ENCODE data around the gene MT1E.

- RRBS, result no CpG with 5 or more reads among the region's 6 CpGs
Observed at GRCh38 chr16:55955669-55956403, 80.7 kb upstream of the CES5A start.

GRCh38 chr16:56163076-56163464, 28.2 kb upstream of the GNAO1 start:
- RRBS, result no CpG with 5 or more reads among the region's 1 CpG

- RRBS, result no CpG with 5 or more reads among the region's 24 CpGs
Observed at GRCh38 chr16:56193427-56193956, 2.2 kb downstream of the GNAO1 start.

DNA sequence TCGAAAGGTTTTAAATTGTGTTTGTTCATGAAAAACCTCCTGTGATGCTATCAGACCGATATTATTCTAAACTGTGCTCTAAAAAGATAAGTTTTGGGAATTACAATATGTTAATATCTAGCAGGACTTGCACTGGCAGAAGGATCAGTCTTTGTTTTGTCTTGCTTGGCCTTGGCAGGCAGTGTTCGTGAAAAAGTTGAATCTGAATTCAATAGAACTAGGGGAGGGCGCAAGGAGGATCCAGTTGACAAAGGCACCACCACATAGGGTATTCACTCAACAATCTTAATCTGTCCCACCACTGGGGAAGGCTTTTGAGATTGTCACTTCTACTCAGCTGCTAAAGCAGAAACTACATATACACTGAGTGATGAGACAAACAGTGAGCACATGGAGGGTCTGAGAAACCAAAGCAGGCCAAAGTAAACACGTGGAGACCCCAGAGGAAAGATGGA, 2.5 kb downstream of the AMFR start:
- RRBS, result no CpG with 5 or more reads among the region's 5 CpGs

DNA sequence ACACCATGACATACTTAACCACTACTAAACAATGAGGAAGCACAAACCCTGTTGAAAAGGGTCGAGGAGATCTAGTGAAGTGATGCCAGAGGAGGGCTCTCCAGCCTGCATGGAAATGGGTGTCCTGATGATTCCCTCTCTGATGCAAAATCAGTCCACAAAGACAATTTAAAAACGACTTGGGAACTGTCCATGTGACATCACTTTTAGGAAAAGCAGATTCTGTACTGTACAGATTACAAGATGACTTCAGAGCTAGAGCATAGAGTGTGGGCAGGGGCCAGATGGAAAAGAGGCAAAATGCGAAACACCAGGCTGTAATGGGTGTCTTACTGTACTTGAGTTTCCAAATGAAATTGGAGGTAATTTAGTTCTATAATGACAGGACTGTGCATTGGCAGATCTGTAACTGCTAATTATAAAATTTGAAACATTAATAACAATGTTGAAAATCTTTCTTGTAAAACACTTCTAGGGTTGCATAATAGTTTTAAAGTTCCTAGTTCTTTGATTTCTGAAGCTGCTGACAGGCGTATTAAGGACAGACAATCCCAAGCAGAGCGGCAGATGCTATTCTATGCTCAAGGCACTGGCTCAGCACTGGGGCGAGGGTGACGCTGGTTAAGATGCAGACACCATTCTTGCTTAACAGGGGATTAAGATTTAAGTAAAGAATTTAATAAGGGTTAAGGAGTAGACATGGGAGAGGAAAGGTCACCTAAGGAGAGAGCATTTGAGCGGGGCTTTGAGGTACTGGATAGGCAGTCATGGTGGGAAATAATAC, 29.5 kb downstream of the OGFOD1 start:
- RRBS, result no CpG with 5 or more reads among the region's 8 CpGs

DNA sequence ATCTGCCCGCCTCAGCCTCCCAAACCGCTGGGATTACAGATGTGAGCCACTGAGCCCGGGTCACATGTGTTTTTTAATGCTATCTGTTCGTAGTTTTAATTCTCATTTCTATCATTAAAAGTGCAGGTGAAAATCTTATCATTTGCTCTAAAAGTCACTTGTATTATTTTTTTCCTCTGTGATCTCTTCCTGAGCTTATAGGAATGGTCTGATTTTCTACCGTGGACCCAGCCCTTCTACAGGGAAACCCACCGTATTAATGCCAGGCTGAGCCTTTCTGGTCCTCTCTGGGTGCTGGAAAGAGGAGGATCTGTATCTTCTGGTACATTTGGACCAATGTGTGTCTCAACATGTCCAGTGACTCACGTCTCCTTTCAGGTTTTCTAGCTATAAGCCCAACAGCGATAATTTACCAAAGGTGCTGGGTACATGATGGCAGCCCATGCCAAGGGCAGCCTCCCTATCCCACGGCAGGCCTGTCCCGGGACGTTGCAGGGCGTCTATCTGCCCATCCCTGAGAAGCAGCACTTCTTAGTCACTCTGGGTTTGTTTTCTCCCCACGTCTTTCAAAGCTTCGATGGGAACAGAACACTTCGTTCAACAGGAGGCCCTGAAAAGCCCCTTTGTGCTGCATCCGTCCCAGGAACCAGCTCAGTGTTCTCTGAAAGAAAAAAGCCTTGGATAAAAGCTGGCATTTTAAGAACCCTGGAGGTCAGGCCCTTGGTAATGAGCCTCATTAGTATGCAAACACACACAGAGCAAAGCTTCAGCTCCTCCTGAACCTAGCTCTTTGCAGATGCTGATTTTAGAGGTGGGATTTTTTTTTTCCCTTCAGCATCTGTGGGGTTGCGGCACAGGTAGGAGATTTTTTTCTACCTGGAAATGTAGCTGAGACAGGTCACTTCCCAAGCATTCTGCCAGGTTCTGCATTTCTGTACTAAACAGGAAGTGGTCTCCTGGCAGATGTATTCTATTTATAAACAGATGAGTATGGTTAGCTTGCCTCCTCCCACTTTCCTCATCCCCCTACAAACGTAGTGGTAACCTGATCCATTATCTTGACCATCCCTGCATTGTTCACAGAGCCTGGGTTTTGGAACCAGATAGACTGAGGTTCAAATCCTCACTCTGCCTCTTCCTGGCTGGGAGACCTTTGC, 17.7 kb upstream of the MT4 start:
- RRBS, result no CpG with 5 or more reads among the region's 18 CpGs

- RRBS, result no CpG with 5 or more reads among the region's 18 CpGs
Observed at GRCh38 chr16:56606983-56607734, 1.2 kb upstream of the MT2A start.

GRCh38 chr16:56625437-56626358, at the start of gene MT1E:
TSS of gene MT1E (plus strand) at chr16:56625781.
- RRBS, result 3% methylated on average over 9 of the region's 49 CpGs

DNA sequence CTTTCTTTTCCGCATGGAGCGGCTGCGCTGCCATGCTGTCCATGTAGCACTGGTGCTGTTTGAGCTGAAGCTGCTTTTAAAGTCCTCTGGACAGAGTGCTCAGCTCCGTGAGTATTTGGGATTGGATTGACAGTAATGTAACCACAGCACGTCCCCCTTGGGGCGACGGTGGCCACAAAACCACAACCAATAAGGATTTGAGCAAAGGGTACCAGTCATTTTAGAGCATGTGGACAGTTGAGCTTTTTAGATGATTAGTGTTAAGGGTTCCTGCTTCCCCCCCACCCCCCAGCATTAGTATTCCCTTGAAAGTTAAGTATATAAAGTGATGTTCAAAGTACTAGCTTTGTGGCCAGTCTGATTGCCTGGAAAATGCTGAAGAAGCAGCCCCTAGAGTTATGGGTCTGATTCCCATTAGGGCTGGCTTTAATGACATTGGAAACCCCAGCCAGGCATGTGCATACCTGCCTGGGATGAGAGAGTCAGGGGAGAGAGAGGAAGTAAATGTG, 31.7 kb upstream of the SLC12A3 start:
- RRBS, result no CpG with 5 or more reads among the region's 7 CpGs

DNA sequence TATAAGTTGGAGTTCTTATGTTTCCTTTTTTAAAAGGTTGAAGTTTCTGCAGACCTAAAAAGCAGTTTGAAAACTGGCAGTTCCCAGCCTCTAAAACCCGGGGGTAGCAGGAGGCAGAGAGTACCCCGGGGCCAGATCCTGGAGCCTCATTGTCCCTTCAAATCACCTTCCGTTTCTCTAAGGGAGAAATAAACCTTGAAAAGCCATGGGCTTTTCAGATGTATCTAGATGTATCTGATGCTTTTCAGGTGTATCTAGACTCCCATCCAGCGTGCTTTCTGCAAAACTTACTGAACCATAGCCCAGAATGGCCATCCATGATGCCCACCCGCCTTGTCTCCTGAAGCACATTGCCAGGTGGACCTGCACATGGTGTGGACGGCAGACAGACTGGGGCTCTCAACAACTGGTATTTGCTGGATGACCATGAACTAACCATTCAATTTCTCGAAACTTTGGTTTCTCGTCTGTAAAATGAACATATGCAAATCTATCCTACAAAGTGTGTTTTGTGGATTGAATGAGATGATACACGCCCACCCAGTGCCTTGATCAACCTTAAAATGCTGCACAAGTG, 1.3 kb downstream of the NLRC5 start:
- RRBS, result no CpG with 5 or more reads among the region's 9 CpGs

DNA sequence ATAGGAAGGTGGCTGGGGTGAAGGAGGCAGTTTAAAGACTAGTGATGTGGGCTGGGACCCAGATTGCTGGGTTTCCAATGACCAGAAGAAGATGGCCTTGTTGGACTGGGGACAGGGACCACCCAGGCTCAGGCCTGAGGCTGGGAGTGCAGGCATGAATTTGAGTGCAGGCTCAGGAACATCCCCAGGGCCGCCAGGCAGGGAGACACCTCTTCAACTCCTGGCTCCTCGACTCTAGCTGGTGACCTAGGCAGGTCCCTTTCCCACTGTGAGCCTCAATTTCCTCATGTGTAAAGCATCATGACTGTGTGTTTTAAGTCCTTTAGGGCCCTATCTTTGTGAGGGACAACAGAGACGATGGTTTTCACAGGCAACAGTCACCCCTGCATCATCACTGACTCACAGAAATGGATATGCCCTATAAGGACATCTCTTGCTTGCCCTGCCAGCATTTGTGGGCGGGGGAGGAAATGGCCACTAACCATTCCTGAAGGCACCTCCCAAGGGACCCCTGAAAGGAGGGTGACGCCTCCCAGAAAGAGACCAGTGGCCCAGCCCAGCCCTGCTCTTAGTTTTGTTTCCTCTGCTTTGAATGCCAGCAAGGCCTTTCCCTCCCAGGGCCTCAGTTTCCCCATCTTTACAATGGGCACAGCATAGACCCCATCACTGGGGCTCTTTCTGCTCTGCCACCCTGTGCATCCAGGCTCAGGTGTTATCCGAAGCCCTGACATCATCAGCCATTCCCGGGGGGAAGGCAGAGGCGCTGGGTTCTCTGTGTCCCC, 11.2 kb downstream of the NLRC5 start:
- RRBS, result no CpG with 5 or more reads among the region's 8 CpGs

- RRBS, result no CpG with 5 or more reads among the region's 1 CpG
Observed at GRCh38 chr16:57009585-57009993, 20.2 kb downstream of the NLRC5 start.

GRCh38 chr16:57016239-57016548, 26.8 kb downstream of the NLRC5 start:
- RRBS, result no CpG with 5 or more reads among the region's 6 CpGs

DNA sequence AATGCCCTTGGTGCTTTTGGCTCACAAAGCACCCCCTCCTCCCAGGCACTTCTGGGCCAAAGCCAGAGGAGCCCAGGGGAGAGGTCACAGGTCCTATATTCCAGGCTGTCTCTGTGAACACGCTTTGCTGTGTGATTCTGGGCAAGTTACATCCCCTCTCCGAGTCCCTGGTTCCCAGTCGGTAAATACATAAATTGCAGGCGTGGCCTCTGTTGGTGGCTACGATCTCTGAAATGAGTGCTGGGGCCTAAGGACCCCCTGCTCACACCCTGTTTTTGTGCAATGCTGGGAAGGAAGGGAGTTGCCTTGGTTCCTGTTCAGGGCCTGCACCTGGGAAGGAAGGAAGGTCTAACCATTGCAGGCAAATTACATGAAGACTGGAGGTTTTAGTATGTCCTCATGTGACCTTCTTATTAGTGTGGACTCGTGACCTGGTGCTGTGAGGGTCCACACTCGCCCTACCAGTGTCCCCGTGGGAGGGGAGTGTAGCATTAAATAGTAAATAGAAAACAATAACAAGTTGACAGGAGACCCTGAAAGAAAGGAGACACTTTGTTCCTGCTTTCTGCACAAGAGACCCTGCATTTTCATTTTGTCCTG, 49.7 kb upstream of the CPNE2 start:
- RRBS, result no CpG with 5 or more reads among the region's 8 CpGs

- RRBS, result no CpG with 5 or more reads among the region's 14 CpGs
Observed at GRCh38 chr16:57045635-57046284, 46.6 kb upstream of the CPNE2 start.

DNA sequence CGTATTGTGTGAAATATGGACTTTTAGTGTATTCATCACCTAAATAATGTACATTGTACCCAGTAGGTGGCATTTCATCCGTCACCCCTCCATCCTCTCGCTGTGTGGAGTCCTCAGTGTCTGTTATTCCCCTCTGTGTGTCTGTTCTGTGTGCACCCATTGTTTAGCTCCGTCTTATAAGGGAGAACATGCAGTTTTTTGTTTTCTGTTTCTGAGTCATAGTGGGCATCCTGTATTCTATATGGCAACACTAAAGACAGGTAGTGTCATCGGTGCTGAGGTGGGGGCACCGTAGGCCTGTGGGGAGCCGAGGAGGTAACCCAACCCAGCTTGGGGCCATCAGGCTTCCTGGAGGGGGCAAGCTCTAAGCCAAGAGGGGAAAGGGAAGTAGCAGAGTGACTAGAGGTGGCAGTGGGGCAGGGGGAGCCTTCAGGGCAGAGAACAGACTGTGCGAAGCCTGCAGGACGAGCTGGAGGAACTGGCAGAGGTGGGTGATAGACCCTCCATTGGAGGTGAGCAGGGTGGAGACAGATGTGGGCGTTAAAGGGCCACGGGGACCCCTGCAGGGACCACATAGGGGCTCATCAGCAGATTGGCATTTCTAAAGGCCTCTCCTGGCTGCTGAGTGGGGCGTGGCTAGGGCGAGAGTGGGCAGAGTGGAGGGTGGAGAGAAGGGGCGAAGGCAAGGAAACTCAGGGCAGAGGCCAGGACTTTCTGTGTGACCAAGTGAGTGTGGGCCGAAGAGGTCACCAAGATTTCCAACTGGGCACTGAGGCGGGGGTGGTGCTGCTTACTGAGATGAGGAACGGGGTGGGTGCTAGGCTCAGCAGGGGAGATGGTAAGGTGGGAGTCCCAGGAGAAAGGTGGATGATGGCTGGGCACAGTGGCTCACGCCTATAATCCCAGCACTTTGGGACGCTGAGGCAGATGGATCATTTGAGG, 36.6 kb downstream of the CPNE2 start:
- RRBS, result no CpG with 5 or more reads among the region's 19 CpGs

DNA sequence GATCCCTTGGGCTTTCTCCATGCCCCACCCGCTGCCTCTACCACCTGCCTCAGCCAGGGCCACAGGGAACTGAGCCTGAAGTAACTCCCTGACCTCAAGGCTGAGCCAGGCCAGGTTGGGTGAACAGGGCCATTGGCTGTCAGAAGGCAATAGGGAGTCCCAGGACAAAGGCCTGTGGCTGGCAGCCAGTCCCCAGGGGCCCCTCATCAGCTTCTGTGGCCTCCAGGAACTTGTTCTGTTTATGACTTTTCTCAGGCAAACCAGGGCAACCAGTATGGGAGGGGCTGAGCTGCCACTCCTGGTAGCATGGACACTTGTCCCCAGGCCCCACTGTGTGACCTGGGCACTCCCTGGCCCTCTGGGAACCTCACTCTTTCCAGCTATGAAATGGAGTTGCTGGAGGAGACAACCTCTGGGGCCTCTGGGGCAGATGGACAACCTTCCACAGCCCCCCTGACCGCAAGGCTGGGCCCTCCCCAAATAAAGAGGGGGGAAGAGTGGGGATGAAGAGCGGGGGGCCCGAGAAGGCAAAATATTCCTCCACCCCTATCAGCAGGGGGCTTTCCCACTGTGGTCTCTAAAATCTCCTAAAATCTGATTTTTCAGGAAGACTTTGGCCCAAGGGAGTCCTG, 40.2 kb downstream of the CPNE2 start:
- RRBS, result no CpG with 5 or more reads among the region's 4 CpGs

- RRBS, result no CpG with 5 or more reads among the region's 19 CpGs
Observed at GRCh38 chr16:57187093-57187865, 1.1 kb downstream of the RSPRY1 start.

DNA sequence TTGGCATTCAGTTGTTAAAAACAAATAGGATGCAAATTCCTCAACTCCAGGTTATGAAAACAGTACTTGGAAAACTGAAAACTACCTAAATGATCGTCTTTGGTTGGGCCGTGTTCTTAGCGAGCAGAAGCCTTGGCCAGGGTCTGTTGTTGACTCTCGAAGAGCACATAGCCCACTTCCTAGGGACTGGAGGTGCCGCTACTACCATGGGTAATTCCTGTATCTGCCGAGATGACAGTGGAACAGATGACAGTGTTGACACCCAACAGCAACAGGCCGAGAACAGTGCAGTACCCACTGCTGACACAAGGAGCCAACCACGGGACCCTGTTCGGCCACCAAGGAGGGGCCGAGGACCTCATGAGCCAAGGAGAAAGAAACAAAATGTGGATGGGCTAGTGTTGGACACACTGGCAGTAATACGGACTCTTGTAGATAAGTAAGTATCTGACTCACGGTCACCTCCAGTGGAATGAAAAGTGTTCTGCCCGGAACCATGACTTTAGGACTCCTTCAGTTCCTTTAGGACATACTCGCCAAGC, 18.5 kb downstream of the RSPRY1 start:
- RRBS, result no CpG with 5 or more reads among the region's 14 CpGs

DNA sequence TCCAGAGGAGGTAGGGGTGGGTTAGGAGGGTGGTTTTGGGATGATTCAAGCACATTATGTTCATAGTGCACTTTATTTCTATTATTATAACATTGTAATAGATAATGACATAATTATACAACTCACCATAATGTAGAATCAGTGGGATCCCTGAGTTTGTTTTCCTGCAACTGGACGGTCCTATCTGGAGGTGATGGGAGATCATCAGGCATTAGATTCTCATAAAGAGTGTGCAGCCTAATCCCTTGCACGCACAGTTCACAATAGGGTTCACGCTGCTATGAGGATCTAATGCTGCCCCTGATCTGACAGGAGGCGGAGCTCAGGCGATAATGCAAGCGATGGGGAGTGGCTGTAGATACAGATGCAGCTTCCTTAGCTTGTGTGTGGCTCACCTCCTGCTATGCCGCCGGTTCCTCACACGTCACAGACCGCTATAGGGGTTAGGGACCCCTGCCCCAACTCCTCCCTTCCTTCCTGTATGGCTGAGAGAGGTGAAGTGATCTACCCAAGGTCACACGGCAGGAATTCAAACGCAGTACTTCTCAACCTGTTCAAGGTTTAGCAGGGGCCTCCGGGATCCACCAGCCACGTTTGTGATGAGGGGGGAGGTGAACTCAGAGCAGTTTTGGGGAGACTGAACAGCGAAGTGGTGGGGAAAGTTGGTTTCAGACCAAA, 13.3 kb upstream of the PLLP start:
- RRBS, result no CpG with 5 or more reads among the region's 15 CpGs

All from HL-60 (cell line).